ENCODE results near the genes TM4SF1, EIF2A and AADAC.

DNA sequence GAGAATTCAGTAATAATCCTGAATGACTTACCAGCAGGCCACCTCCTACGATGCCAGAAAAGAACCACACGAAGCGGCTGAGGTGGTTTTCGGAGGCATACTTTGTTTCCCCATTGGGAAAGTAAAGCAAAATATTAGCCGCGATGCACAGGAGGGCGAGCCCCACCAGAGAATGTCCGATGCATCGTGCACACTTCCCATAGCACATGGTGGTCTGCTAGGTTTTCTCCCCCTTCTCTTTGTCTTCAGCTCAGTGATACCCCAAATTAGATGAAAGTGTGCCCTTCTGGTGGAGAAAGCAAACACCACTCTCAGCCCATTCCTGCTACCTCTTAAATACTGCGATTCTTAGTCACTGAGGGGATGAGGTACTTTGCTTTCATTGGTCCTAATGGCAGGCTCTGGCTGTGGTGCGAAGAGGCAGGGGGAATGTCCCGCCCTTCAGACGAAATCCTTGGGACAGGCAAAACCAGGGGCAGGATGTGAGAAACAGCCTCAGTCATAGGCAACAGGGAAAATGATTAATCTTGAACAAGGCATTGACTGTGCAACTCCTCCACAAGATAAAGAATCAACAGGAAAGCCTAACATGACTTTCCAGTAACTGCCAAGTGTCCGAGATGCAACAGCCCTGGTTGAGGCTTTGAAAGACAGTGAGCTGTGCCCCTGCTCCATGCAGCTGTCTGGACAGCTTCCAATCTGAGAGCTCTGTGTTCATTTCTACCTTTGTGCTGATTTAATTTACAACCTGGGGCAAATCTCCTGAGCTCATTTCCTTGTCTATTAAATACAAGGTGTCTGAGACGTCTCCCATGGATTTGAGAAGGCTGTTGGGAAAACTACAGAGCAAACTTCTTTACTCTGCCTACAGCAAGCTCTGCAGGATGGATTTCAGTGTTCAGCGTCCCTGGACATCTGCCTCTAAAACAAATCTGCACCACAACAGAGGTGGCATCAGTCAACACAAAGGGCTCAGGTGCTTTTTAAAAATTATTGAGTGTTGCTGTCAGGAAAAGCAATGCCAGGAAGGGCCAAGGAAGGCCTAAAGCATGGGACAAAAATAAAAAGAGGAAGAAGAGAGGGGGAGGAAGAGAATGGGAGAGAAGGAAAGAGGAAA is at the start of gene TM4SF1:
Gene TM4SF1 (minus strand): TSS at position 310 of the 1,117 bp plus-strand sequence.
- PRO-cap, result no peak
- RRBS, 2 experiments, result no CpG with 5 or more reads among the region's 16 CpGs

DNA sequence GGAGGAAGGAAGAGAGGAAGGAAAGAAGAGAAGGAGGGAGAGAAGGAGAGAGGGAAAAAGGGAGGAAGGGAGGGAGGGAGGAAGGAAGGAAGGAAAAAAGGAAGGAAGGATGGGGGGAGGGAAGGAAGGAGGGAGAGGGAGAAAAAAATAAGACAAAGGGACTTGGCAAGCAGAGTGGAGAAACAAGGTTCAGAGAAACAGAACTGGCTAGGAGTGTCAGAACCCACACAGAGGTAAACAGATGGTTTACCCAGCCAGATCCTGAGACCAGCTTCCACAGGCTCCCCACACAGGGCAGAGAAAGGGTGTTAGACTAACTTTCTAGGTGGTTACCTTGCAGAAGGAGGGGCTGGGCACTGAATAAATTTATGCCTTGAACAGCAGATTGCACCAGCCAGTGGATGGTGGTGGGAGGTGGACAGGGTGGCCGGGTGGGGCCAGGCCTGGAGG is 1.0 kb upstream of the TM4SF1 start:
- PRO-cap, result no peak
- RRBS, 2 experiments, result no CpG with 5 or more reads among the region's 1 CpG

DNA sequence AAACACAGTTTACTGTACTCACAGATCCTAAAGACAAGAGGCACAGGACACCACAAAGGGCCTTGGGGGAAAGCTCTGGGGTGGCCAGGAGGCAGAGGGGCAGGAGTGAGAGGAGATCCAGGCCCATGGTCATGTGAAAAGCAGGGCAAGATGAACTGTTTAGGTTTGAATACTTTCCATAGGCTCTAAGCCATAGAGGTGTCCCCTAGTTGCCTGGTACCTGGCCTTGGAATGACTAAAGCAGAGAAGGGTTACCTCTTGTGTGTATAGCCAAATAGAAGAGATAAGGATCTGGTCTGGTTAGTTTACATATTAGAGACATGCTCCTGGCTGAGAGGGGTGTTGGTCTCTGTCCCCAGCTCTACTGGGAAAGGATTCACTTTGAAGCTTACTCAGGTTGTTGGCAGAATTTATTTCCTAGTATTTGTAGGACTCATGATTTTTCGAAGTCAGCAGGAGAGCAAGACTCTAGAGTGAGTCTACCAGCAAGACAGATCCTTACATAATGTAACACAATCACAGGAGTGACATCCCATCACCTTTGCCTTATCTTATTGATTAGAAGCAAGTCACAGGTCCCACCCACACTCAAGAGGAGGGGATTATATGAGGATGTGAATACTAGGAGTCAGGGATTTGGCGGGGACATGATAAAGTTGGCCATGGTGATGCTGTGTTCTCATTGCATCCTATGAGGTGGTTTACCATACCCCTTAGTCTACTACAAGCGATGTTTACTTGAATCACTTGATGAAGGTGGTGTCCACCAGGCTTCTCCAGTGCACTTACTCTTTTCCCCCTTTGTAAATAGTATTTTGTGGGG is 11.4 kb upstream of the TM4SF1 start:
- PRO-cap, result no peak
- RRBS, 2 experiments, result no CpG with 5 or more reads among the region's 3 CpGs

DNA sequence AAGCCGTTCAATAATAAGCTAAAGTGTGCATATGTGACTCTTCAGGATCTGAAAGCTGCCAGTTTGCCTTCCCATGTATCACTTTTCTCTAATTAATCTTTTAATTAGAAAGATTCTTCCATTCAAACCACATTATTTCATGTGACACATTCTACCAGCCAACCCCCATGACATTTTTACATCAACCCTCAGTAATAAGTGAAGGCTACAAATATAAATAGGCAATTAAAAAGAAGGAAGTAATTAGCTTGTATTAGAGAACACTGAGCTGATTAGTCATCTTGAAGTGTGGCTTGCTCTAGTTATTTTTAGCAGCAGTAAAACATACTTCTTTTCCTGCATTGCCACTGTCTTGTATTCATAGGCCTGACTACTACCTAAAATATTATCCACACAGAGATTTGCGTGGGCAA is 31.7 kb upstream of the TM4SF4 start:
- PRO-cap, result no peak
- RRBS, 2 experiments, result no CpG with 5 or more reads among the region's 2 CpGs

- PRO-cap, result no peak
- RRBS, 2 experiments, result no CpG with 5 or more reads among the region's 3 CpGs
Observed at GRCh38 chr3:149473758-149474146, 745 bp upstream of the TM4SF4 start.

- PRO-cap, result no peak
- RRBS, 2 experiments, result no CpG with 5 or more reads among the region's 16 CpGs
Observed at GRCh38 chr3:149547816-149548868, 73.6 kb downstream of the TM4SF4 start.

GRCh38 chr3:149589215-149589871 is 68.5 kb downstream of the WWTR1 start:
- PRO-cap, result no peak
- RRBS, 2 experiments, result no CpG with 5 or more reads among the region's 7 CpGs

- PRO-cap, result no peak
- RRBS, 2 experiments, result no CpG with 5 or more reads among the region's 5 CpGs
Observed at GRCh38 chr3:149609419-149610261, 48.2 kb downstream of the WWTR1 start.

DNA sequence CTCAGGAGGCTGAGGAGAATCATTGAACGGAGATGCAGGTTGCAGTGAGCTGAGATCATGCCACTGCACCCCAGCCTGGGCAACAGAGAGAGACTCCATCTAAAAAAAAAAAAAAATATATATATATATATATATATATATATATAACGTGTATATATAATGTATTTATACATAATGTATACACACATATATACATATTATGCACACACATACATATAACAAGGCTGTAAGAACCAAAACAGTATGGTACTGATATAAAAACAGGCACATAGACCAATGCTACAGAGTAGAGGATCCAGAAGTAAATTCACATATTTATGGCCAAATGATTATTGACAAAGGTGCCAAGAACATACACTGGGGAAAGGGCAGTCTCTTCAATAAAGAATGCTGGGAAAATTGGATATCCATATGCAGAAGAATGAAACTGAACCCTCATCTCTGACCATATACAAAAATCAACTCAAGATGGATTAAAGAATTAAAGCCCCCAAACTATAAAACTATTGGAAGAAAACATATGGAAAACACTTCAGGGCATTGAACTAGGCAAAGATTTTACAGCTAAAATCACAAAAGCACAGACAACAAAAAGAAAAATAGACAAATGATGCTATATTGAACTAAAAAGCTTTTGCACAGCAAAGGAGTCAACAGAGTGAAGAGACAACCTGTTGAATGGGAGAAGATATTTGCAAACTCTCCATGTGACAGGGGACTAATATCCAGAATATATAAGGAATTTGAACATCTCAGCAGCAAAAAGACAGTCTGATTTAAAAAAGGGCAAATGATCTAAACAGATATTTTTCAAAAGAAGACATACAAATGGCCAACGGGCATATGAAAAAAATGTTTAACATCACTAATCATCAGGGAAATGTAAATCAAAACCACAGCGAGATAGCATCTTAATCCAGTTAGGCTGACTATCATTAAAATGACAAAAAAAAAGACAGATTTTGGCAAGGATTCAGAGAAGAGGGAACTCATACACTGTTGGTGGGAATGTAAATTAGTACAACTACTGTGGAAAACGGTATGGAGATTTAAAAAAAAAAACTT is 47.5 kb downstream of the RNF13 start:
- PRO-cap, result no peak
- RRBS, 2 experiments, result no CpG with 5 or more reads among the region's 5 CpGs

- PRO-cap, result bidirectional peak, plus-strand start at chr3:149969430, minus-strand start at chr3:149969401
- RRBS, 2 experiments, result no CpG with 5 or more reads among the region's 16 CpGs
Observed at GRCh38 chr3:149968703-149969685, 1.7 kb downstream of the PFN2 start.

GRCh38 chr3:150235939-150236309 is 172.2 kb upstream of the TSC22D2 start:
- PRO-cap, result no peak
- RRBS, 2 experiments, result no CpG with 5 or more reads among the region's 1 CpG

GRCh38 chr3:150308618-150309155 is 99.4 kb upstream of the TSC22D2 start:
- PRO-cap, result no peak
- RRBS, 2 experiments, result no CpG with 5 or more reads among the region's 8 CpGs

GRCh38 chr3:150385262-150385864 is 22.7 kb upstream of the TSC22D2 start:
- PRO-cap, result no peak
- RRBS, 2 experiments, result no CpG with 5 or more reads among the region's 5 CpGs

- PRO-cap, result bidirectional peak, plus-strand start at chr3:150546803, minus-strand start at chr3:150546341
- RRBS, 2 experiments, result 0 to under 1% methylated on average over 4 to 9 of the region's 28 CpGs
Observed at GRCh38 chr3:150546577-150546858, at the start of gene EIF2A. Gene EIF2A, plus strand, starts transcription at chr3:150546787.

- PRO-cap, result no peak
- RRBS, 2 experiments, result no CpG with 5 or more reads among the region's 15 CpGs
Observed at GRCh38 chr3:150727564-150728345, 24.0 kb upstream of the ERICH6 start.

- PRO-cap, result no peak
- RRBS, 2 experiments, result no CpG with 5 or more reads among the region's 7 CpGs
Observed at GRCh38 chr3:150736162-150736992, 26.6 kb downstream of the SIAH2 start.

DNA sequence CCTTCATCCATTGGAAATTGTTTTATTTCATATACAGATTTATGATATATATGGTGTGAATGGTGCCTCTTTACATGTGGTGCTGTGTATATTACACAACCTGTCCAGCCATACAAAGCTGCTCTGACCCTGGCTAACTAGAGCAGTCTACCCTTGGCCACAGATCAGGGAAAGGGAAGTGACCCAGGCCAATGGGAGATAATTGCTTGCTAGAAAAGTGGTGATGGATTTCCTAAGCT is 10.5 kb upstream of the SIAH2 start:
- PRO-cap, result no peak

DNA sequence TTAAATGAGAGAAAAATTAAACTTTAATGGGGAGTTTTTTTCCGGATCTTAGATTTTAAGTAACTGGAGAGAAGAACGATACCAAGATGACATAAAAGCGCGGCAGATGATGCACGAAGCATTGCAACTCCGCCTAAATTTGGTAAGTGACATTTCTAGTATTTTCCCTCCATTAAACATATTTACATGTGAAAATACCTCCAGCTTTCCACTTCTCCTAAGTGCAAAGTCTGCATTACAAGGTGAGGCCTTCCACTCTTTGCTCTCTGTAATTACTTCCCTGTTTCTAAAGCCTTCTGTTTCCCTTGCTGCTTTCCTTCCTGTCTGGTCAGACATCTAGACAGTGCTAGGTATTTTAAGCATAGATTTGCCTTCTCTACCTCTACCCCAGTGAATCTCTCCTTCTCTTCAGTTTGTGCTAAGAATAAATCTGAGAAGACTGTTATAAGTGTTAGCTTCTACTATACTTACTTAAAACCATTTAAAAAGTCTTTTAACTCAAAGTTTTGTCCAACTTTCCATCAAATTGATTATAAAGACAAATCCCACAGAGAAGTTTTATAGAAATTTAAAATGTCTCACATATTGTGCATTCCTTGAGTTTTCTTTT is 1.8 kb downstream of the P2RY12 start:
- PRO-cap, result no peak
- RRBS, 2 experiments, result no CpG with 5 or more reads among the region's 6 CpGs

- PRO-cap, result no peak
- RRBS, 2 experiments, result no CpG with 5 or more reads among the region's 3 CpGs
Observed at GRCh38 chr3:151766560-151766953, 32.8 kb downstream of the AADACL2 start.

DNA sequence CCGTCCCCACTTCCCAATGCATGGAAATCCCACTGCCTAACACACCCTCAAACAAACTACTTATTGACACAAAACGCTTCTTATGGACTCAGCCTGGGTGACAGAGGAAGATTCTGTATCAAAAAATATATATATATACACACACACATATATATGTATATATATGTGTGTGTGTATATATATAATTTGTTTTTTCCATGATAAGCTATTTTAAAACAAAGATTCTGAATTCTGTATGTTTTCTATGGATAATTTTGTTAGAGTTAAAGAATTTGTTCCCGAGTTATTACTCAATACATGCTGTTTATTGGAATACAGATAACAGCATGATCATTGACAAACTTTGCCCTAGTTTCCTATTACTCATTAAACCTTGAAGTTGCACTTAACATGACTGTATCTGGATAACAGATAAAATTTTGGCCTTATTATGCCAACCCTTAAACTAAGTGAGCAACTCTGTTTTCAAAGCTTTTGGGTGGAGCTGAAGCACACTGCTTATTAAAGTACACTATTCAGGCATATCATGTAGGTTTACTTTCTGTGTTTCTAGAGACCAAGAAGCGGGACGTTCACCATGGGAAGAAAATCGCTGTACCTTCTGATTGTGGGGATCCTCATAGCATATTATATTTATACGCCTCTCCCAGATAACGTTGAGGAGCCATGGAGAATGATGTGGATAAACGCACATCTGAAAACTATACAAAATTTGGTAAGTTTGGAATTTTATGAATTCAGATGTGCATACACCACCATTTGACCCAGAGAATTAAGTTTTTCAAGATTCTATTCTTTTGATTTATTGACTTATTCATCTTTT is at the start of gene AADAC:
Gene AADAC (plus strand): TSS at position 531 of the 823 bp plus-strand sequence.
- PRO-cap, result no peak
- RRBS, 2 experiments, result no CpG with 5 or more reads among the region's 9 CpGs

All from astrocyte (in vitro differentiated cells and primary cell).